Retinal pigment epithelial cell (primary cell): ENCODE measurements around the gene IER5L.

- RRBS: no CpG with 5 or more reads among the region's 27 CpGs
Measured at GRCh38 chr9:129111799-129112473, 721 bp downstream of the PTPA start.

DNA sequence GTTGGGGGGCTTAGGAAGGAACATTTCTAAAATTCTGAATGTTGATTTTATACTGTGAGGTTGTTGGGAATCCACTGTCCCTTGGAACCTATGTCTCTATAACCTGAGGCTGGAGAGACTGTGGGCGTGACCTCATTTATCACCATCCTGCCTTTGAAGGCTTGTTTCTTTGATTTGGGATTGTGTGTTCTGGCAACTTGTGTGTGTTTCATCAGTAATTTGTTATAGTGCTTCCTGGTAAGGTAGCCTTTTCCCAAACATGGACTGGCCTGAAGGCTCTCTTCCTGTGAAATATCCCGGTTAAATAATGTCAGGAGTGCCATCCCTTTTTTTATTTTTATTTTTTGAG lies 3.4 kb downstream of the PTPA start:
- RRBS: no CpG with 5 or more reads among the region's 2 CpGs

GRCh38 chr9:129142878-129143983 lies 32.0 kb downstream of the PTPA start:
- RRBS: no CpG with 5 or more reads among the region's 17 CpGs

GRCh38 chr9:129146560-129147098 lies 31.4 kb downstream of the IER5L start:
- RRBS: no CpG with 5 or more reads among the region's 11 CpGs

- RRBS: no CpG with 5 or more reads among the region's 11 CpGs
Measured at GRCh38 chr9:129170249-129171015, 7.6 kb downstream of the IER5L start.

DNA sequence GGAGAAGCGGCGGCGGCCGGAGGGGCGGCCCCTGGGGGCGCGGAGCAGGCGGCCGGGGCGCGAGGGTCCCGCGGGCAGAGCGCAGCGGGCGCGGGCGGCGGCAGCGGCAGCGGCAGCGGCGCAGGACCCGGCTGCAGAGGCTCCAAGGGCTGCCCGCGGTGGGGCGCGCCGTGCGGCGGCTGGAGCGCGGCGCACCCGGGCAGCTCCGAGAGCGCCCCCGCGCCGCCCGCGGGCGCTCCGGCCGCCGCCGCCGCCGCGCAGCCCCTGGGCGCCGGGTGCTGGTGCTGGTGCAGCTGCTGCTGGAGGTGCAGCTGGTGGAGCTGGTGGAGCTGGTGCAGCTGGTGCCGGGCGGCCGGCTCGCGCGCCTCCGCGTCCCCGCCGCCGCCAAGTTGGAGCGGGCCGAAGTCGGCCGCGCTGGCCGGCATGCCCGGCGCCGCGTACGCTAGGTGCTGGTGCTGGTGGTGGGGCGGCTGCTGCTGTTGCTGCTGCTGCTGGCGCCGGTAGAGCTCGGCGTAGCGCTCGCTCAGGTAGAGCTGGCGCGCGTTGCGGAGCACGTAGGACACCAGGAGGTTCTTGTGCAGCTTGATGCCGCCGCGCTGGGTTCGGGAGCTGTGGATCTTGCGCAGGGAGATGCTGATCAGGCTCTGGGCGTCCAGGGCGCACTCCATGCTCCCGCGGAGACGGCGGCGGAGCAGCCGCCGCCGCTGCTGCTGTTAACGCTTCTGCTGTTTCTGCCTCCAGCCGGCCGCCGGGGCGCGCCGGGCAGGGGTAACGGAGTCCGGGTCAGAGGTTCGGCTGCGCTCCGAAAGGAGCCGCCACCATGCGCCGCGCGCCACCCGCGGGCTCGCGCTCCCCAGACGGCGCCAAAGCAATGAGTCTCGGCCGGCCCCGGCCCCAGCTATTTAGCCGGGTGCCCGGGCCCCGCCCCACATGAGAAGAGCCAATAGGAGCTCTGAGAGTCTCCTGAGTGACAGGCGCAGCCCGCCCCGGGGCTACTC lies at the start of gene IER5L:
TSS of gene IER5L (minus strand) at position 877 of the 998 bp plus-strand sequence.
- RRBS: 1% methylated on average over 63 of the region's 133 CpGs

DNA sequence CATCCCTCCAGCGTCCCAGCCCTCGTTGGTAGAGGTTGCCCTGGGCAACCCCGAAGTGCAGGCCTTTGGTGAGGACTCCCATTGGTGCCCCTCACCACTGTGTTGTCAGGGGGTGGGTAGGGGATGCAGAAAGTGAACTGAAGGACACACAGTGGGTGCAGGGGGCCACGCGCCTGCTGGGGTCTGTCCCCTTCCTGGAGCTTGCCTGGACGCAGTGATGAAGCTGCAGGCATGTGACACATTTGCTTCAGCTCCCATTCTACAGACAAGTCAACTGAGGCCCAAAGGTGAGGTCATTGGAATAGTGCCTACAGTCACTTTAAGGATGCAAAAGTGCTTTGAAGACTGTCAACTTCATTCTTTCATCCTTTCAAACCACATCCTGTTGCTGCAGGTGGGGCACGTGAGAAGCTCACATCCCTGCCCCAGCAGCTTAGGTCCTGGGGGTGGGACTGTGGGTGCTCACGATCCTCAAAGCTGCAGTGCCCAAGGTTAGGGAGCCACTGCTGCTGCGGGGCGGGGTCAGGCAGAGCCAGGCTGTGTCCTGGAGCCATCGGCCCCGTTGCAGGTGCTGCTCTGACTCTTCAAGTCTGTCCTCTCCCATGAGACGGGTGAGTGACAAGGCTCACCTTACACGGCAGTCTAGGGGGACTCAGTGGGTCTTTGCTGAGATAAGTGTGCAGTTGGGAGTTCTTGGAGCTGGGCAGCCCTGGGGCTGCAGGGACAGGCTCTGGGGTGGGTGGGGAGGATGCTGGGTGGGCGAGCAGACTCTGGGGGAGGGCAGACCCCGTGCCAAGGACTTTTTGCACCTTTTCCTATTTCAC lies 57.9 kb upstream of the IER5L start:
- RRBS: no CpG with 5 or more reads among the region's 16 CpGs

DNA sequence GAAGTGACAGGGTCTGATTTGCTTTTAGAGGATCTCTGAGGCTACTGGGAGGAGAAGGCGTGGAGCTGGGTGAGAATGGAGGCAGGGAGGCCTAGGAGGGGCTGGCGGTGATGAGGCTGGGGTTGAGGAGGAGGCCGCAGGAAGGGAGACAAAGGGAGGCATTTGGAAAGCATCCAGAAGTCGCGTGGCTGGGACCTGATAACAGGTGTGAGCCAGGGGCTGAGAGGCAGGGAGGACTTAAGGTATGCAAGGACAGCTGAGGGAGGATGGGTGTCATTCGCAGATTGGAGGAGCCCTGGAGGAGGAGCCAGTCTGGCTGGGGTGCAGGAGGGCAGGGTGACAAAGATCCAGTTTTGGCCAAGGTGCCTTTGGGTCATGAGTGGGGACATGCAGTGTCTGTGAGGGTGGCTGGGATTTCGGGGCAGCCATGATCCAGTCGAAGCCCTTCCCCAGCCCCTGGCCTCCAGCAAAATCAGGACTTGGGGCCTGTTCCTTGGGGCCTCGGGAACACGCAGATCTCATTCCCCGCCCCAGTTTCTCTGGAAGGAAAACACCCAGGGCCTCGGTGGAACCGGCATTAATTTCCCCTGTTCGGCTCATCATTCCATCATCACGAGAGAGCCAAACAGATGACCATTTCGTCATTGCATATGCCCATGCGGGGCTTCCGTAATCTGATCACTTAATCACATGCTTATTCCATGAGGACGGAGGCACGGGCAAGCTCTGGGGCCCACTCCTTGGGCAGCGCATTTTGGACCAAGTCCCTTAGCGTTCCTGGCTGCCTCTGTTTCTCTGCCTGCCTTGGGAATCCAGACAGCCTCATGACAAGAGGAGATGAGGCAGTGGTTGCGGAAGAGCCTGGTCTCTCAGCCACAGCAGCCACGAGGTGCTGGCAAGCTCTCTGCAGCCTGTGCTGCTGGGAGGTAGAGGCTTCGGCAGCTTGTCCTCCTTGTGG lies 64.7 kb upstream of the IER5L start:
- RRBS: no CpG with 5 or more reads among the region's 25 CpGs

- RRBS: no CpG with 5 or more reads among the region's 7 CpGs
Measured at GRCh38 chr9:129271142-129271445, 93.0 kb upstream of the IER5L start.

DNA sequence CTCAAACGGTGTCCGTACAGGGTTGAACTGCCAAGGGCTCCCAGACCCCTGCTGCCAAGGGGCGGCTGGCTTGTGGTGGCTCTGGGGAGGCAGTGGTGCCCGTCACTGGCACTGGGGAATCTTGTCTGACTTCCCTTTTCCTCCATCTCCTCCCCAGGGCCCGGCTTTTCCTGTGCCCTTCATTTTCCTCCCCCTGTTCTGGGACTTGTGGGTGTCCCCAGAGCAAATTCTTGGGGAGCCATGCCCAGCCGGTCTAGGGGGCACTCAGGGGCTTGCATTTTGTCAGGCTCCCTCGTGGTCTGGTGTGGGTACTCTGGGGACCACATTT lies 105.1 kb upstream of the IER5L start:
- RRBS: 64% methylated on average over 1 of the region's 7 CpGs

DNA sequence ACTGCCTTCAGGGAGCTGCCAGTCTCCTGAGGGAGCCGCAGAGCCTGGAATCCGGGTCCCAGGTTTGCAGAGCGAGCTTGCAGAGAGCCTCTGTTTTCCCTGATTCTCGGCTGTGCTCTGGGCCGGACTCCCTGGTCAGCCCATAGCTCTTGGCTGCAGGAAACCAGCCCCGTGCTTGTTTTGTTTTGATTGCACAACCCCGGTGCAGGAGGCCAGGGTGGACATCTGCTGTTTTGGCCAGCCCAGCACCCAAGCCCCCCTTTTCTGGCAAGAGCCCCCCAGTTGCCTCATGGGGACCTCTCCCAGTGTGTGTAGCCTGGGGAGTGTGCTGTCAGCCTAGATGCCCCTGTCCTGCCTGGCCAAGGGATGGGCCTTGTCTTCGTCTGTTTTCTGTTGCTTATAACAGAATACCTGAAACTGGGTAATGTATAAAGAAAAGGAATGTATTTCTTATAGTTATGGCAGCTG lies 137.6 kb upstream of the IER5L start:
- RRBS: 79% methylated on average over 6 of the region's 8 CpGs

DNA sequence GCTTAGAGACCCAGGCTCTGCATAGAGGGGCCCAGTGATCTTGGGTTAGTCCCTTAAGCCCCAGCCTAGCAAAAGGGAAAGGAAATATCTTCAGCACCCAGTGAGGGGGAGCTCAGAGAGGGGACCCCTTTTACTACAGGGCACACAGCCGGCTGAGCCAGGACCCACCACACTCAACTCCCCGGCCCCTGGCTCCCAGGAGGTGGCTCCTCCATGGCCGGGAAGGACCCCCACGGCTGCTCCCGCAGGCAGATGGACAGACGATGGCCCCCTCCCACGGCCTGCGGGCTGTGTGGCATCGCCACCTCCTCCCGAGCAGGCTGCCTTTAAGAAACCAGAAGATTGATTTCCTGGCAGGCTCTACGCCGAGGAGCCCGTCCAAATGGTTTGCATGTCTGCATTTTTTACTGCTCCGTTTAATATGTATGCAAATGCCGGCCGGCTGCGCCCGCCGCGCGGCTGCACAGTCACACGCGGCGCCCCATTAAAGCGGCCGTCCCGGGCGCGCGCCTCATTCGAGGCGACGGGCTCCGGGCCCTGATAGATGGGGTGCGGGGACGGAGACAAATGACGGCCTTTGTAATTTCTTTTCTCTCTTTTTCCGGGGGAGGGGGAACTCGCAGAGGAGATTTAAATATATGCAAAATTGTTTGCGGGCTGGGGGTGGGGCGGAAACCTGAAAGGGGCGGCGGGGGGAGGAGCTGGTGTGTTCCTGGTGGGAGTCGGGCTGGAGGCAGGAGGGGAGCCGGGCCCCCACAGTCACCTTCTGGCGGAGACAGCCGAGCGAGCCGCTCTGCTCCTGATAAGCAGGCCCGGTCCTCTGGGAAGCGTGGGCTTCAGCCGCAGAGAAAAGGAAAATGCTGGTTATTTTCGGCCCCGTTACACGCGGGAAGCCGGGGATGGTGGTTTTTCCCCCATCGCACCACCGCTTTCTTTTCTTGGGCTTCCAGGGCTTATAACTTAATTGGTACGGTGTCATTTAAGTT lies 158.6 kb upstream of the IER5L start:
- RRBS: 7% methylated on average over 33 of the region's 60 CpGs

DNA sequence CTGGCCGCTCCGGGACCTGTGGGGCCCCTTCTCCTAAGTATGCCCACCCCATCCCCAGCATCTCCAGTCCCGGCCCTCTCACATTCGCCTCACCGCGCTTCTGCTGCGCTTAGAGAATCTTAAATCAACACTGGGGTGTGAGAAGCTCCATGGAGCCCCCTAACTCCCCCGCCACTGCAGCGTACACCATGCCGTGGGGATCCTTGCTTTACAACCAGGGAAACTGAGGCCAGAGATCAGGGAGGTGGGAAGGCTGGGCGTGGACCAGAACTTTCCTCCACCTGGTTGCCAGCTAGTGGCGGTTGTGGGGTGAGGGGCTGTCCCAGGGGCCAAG lies 161.3 kb downstream of the C9orf50 start:
- RRBS: 3% methylated on average over 3 of the region's 12 CpGs

DNA sequence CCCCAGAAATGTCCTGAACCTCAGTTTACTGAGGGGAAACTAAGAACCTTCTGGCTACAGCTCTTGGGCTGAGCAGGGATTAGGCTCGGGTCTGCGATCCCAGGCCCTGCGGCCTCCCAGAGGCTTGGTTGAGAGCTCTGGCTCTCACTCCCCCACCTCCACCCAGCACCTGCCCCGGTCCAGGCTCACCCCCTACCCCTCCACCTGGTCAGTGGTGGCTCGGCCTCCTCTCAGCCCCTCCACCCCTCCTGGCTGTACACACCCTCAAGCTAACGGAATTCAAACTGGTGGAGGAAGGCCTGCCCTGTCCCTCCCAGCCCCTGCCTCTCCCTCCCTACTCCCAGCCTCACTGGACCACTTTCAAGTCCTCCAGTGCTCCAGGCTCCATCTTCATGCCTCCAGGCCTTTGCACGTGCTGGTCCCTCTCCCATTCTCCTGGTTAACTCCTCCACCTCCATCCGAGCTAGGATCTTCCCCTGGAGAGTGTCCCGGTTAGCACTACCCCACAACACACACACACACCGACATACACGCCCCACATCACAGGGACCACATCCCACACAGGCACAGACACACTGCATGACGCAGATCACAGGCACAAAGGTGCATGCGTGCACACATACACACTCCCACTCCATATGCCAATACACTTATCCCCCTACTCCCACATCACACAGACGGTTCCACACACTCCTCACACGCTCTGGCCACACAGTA lies 130.9 kb downstream of the C9orf50 start:
- RRBS: no CpG with 5 or more reads among the region's 15 CpGs

- RRBS: no CpG with 5 or more reads among the region's 17 CpGs
Measured at GRCh38 chr9:129558607-129559597, 62.0 kb downstream of the C9orf50 start.

- RRBS: no CpG with 5 or more reads among the region's 12 CpGs
Measured at GRCh38 chr9:129603741-129604469, 17.0 kb downstream of the C9orf50 start.

DNA sequence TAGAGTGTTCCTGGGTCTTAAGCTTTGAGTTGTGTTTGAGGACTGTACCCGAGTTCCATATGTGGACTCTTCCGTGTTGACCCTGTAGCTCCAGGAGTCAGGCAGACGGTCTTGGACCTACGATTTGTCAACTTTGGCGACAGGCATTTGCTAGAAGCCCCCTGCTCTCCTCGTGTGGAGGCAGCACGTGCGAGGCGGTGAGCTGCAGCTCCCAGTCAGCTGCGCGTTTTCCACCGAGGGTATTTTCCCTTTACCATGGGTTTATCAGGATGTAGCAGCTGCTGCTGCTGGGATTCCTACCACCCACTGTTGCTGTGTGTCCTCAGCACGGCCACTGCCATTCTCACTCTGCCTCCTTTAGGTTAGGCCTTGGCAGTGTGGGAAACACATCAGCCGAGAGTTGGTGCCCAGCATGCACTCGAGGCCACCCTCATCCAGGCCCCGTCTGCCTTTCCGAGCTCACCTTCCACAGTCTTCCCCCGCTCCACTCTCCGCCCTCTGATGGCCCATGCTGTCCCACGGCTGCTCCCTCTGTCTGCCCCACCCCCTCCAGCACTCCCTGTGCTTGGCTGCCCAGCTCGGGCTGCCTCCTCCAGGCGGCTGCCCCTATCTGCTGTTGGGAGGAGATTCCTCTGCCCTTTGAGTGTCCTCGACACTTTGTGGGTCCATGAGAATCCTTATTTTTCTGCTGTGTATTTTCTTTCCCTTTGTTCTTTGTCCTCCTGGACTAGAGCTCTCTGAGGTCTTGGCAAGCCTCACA lies 4.8 kb downstream of the NTMT1 start:
- RRBS: no CpG with 5 or more reads among the region's 23 CpGs

DNA sequence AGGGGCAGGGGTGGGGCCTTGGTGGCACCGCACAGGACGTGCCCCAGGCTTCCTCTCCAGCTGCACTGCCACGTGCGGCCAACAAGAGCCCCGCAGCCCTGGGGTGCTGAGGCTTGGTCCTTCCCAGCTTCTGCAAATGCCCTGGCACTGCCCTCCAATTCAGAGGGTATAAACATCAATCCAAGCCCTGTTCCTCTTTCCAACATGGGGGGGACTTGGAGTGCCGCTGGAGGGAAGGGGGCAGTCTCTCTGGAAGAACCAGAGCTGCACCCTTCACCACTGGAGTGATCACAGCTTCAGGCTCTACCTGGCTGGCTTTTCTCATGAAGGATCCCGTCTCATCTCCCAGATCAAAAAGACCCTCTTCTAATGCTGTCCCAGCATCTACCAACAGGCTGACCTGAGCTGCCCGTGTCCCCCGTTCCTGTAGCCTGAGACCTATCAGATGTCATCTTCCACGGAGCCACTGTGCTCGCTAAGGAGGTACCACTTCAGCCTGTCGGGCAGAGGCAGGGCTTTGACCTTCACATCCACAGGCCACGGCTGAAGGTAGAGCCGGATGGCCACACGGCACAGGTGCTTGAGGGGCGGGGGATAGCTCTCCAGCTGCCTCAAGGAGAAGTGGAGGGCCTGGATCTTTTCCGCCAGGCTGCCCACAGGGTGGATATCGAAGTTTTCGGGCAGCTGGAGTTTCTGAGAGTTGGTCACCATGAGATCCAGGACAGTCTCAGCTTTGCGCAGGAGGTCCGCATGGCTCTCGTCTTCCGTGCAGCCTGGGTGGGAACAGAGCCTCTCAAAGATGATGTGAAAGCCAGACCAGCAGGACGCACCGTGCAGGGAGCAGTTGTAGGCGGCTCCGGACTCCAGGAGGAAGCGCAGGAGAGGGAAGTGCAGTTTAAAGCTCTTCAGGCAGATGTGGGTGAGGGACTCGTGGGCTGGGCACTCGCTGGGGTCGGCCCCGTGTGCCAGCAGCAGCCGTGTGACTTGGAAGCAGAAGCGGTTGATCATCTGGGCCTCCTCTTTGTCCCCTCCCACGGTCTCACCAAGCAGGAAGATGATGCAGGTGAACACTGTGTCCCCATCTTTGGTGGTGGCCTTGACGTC lies 4.2 kb downstream of the ASB6 start:
- RRBS: no CpG with 5 or more reads among the region's 36 CpGs

GRCh38 chr9:129714452-129714953 lies 38.3 kb downstream of the PTGES start:
- RRBS: no CpG with 5 or more reads among the region's 13 CpGs

DNA sequence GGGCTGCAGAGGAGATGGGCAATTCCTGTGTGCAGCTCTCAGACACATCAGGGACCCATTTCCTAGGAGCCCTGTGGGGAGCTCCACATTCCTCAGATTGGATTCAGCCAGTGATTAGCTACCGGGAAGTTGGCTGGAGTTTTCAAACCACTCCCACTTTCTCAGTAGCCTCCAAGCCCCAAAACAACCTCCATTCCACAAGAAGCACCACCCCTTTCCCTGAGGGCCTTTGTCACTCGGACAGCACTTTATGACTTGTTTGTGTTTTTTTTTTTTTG lies 9.2 kb upstream of the PTGES start:
- RRBS: no CpG with 5 or more reads among the region's 2 CpGs